Cardiac muscle cell (in vitro differentiated cells and primary cell): ENCODE measurements around a stretch of chr22.

- RAMPAGE, long total RNA: no peak
- RRBS: no CpG with 5 or more reads among the region's 9 CpGs
These were observed 326.1 kb downstream of the TBC1D22A start for GRCh38 chr22:47088467-47088942.

- RAMPAGE, long total RNA: no peak
- RRBS: 53% methylated on average over 4 of the region's 11 CpGs
These were observed 327.4 kb downstream of the TBC1D22A start for GRCh38 chr22:47089879-47090160.

DNA sequence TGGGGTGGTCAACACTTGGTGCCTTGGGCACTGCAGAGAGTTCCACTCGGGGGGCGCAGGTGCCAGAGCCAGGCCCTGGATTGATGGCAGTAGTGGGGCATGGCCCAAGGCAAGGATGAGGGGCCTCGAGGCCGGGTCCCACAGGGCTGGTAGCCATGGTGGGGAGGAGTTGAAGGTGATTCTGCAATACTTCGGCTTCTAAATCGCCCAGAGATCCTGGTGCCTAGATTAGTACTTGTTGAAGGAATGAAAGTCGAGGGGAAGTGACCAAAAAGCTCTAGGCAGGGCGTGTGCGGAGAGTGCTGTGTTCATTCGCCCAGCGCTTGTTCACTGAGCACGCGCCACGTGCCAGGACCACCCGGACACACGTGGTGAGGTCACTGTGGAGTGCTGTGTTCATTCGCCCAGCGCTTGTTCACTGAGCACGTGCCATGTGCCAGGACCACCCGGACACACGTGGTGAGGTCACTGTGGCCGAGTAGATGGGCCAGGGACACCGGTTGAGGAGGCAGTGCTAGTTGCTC, 373.1 kb downstream of the TBC1D22A start:
- RAMPAGE, long total RNA: no peak
- RRBS: 88% methylated on average over 6 of the region's 23 CpGs

DNA sequence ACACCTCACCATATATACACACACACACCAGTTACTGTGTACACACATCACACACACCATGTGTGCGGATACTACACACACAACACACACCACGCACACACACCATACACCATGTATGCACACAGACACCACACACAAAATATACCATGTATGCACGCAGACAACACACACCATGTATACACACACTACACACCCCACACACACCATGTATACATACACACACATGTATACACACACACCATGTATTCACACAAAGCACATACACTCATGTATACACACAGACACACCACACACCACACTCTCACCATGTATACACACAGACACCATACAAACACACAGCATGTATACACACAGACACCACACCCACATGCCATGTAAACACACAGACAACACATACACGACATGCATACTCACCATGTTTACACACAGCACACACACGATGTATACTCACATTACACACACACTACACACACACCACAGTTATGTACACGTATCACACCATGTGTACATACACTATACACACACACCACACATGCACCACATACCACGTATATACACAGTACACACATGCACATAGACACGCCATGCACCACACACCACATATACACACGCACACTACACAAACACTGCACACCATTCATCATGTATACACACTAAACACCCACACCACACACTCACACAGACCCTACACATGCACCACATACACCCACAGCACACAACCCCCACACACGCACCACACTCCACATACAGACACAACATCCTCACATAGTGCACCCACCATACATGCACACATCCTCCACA, 396.9 kb downstream of the TBC1D22A start:
- RAMPAGE, long total RNA: no peak
- RRBS: no CpG with 5 or more reads among the region's 10 CpGs

DNA sequence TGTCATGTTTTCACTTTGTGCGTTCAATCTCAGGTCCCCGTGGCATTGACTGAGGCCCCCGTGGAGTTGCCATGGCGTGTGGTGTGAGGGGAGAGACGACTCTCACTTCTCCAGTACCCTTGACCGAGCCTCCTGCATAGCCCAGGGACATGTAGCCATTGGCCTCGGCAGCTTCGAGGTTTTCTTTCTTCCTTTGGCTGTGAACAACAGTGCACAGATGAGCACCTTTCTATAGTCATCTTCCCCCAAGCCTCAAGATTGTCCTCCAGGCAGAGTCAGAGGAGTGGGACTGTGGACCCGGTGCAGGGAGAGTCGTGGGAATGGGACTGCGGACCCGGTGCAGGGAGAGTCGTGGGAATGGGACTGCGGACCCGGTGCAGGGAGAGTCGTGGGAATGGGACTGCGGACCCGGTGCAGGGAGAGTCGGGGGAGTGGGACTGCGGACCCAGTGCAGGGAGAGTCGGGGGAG, 399.9 kb downstream of the TBC1D22A start:
- RAMPAGE, long total RNA: no peak
- RRBS: no CpG with 5 or more reads among the region's 21 CpGs

DNA sequence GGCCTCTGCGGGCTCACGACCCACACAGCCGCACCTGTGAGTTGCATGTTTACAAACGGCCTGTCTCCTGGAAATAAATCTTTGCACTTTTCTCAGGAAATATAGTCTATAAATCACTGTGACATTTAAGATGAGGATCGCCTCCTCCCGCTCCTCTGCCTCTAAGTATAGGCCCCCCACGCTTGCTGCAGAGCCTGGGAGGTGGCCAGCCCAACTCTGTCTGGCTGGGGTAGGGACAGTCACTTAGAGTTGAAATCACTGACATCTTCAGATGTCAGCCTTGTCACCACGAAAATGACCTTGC, 854.8 kb upstream of the TAFA5 start:
- RAMPAGE, long total RNA: no peak
- RRBS: no CpG with 5 or more reads among the region's 8 CpGs

- RAMPAGE, long total RNA: no peak
- RRBS: 60% methylated on average over 2 of the region's 6 CpGs
These were observed 122.7 kb upstream of the TAFA5 start for GRCh38 chr22:48366728-48367010.

DNA sequence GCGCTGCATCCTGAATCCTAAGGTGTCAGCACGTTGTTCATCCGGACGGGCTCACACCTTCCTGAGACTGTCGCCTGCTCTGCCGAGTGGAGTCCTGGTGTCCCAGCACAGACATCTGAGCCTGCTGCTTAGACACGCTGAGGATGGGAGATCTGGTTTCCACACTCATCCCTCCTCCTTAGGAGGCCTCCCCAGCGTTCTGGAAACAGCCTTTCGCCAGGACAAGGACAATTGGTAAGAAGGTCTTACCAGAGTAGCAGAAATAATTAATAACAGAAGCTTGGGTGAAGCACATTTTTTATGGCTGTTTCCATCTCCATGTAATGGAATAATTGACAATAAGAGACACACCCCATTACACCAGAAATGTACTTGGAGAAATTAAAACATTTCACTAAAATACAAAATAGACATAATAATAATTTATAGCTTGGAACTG, 2.3 kb downstream of the TAFA5 start:
- RAMPAGE, long total RNA: no peak
- RRBS: no CpG with 5 or more reads among the region's 9 CpGs

DNA sequence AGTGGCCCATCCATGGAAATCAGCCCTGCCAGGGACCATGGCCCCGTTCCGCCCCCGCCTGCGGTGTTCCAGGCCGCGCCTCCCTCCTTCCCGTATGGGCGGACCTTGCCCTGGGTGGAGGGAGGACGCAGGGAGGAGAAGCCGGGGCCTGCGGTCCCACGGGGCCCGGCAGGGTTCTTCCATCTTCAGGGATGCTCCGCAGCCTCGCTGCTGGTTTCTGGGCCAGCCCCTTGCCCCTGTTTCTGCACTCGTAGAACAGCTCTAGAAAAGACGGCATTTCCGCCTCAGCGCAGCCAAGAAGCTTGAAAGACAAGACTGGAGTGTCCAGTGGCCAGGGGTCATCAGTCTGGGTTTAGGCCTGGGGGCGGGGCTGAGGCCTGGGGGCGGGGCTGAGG, 7.8 kb downstream of the TAFA5 start:
- RAMPAGE, long total RNA: no peak
- RRBS: no CpG with 5 or more reads among the region's 21 CpGs

- RAMPAGE, long total RNA: no peak
- RRBS: 3% methylated on average over 73 of the region's 109 CpGs
These were observed 85.7 kb downstream of the TAFA5 start for GRCh38 chr22:48574831-48575753.

- RAMPAGE, long total RNA: no peak
- RRBS: no CpG with 5 or more reads among the region's 13 CpGs
These were observed 617.9 kb downstream of the BRD1 start for GRCh38 chr22:49209670-49210231.

DNA sequence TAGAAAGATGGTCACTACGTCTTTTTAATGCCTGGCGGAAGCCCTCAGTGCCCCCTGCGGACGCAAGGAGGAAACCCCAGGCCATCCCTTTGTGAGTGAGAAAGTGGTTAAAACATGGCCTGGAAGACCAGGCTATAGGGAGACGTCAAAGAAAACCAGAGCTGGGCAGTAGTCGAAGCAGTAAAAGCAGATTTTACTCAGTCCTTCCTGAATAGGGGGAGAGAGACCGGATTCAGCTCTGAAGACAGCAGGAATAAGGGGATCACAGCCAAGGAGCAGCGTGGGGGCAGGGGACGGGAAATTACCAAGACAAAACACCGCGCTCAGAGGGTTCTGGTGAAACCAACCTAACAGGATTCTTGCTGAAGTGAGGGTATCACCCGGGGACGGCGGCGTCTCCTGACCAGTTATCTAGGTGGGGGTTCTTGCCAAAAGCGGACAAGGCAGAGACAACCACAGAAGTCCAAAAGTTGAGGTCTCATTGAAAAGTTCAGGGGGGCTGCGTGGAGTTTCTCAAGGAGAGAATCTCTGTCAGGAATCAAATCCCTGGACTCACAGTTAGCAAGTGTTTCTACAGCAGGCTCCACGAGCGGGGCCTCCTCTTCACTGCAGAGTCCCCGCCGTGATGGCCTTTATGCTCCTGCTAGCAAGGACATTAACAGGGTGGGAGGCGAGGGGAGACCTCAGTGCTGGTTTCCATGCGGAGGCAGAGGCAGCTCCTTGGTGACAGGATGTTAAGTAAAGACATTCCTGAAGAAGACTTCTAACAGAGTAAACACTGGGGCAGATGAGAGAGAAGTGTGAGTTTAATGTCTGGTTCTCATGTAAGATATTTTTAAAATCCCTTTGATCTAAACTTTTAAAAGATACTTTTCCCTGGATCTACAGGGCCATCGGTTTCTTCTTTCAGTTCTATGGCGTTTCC, 291.0 kb downstream of the BRD1 start:
- RAMPAGE, long total RNA: no peak
- RRBS: no CpG with 5 or more reads among the region's 25 CpGs

- RAMPAGE, long total RNA: no peak
- RRBS: no CpG with 5 or more reads among the region's 42 CpGs
These were observed 40.4 kb downstream of the BRD1 start for GRCh38 chr22:49786974-49788049.

DNA sequence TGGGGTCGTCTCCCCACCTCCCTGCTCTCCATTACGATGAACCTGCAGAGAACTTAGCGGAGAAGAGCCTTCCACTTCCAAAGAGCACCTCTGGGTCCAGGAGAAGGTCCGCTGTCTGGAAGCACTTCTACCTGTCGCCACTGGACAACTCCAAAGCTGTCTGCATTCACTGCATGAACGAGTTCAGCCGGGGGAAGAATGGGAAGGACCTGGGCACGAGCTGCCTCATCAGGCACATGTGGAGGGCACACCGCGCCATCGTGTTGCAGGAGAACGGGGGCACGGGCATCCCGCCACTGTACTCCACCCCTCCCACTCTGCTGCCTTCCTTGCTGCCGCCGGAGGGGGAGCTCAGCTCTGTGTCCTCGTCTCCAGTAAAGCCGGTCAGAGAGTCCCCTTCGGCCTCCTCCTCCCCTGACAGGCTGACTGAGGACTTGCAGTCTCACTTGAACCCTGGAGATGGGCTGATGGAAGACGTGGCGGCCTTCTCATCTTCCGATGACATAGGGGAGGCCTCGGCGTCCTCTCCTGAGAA, 30.8 kb downstream of the ZBED4 start:
- RAMPAGE, long total RNA: no peak
- RRBS: no CpG with 5 or more reads among the region's 24 CpGs

- RAMPAGE, long total RNA: no peak
- RRBS: 48% methylated on average over 6 of the region's 28 CpGs
These were observed 9.4 kb upstream of the PIM3 start for GRCh38 chr22:49950969-49951779.

DNA sequence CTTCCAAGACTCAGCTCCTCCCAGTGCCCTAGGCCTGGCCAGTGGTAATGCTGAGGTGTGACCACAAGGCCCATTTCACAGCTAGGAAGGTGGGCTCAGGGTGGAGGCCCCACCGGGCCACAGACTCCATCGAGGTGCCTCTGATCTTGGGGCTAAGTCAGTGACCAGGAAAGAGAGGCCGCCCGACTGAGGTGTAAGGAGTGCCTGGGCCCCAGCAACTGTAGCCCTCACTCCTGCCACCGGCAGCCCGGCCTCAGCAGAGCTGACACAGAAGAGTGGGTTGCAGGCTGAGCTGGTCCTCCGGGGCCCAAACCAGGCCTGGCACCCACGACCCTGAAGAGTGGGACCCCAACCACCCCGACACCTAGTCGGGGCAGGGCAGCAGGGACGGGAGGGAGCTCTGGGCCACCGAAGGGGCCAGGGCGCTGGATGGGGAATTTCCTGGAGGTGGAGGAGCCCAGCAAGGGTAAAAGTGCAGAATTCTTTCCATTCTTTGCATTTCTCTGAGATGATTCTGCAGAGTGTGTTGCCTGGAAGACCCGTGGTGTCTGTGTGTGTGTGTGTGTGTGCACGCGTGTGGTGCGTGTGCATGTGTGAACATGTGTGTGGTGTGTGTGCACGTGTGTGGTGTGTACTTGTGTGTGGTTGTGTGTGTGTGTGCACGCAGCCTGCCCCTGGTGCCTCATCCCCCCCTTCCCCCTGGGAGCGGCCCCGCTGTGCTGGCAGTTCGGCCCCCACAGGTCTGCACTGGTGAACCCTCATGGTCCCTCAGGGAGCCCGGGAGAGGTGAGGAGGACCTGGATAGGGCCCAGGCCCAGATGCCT, 8.3 kb upstream of the PIM3 start:
- RAMPAGE, long total RNA: no peak
- RRBS: 35% methylated on average over 3 of the region's 23 CpGs

GRCh38 chr22:49968695-49969626, 8.4 kb downstream of the PIM3 start:
- RAMPAGE, long total RNA: no peak
- RRBS: 93% methylated on average over 3 of the region's 18 CpGs

DNA sequence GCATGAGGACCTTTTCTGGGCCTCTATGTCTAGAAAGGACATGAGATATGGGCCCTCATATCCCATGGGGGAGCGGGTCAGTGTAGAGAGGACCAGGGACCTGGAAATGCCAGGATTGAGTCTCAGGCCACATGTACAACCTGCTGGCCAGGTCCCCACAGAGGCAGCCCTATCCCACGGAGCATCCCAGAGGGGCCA, 9.0 kb downstream of the PIM3 start:
- RAMPAGE, long total RNA: no peak
- RRBS: no CpG with 5 or more reads among the region's 2 CpGs

DNA sequence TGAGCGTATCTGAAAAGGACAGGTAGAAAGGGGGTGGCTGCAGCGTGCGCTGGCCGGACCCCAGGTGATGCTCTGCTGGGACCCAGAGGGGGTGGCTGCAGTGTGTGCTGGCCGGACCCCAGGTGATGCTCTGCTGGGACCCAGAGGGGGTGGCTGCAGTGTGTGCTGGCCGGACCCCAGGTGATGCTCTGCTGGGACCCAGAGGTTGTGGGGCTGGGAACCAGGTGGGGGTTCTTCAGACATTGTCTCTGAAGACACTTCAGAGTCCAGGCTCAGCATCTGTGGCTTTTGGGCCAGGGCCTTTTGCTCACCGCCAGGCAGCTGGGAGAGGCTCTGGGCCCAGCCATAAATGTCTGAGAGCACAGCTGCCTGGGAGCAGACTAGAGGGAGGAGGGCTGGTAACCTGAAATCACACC, 3.9 kb downstream of the TRABD start:
- RAMPAGE, long total RNA: no peak
- RRBS: 93% methylated on average over 3 of the region's 7 CpGs

- RAMPAGE, long total RNA: no peak
- RRBS: no CpG with 5 or more reads among the region's 28 CpGs
These were observed 7.3 kb downstream of the TRABD start for GRCh38 chr22:50192880-50193527.